HEK293 (cell line): ENCODE measurements around the gene TRIM8.

- PRO-cap: no peak
- RRBS, 2 experiments: no CpG with 5 or more reads among the region's 7 CpGs
Observed at GRCh38 chr10:101001189-101001902, 1.7 kb downstream of the LZTS2 start.

DNA sequence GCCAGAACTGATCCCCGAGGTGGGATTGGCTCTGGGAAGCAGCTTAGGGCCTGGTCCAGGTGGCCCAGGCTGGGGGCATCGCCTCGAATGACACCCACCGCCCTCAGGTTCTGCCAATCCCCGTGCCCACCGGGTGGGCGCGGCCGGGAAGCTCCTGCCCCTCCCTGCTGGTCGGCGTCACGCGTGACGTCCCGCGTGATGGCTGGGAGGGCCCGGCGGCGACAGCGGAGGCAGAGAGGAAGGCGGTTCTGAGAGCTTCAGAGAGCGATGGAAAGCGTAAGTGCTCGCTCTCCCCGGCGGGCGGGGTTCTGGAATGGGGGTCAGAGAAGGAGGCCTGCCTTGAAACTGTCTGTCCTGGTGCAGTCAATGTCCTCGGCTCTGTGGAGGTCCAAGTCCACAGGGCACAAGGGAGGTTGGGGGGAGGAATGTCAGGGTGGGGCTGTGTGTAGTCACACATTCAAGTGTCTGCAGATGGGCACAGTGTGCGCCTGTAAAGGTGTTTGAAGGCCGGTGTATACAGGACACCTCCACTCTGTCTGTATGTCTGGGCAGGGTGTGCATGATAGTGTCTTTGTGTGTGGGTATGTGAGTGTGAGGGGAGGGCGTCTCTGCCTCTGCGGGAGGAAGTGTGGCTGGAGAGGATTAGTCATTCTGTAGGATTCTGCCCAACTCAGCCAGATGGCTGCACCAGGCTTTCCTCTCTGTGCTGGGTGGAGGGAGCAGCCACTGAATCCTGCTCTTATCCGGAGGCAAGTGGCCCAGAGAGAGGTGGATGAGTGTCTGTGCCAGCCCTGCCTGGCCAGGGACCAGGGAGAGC lies 1.4 kb downstream of the SFXN3 start:
- PRO-cap: unidirectional peak, plus-strand start at position 260 of the sequence
- RRBS, 2 experiments: 4 to 43% methylated on average over 17 of the region's 33 CpGs

GRCh38 chr10:101221417-101221925 lies 7.8 kb downstream of the LBX1 start:
- PRO-cap: no peak
- RRBS, 2 experiments: no CpG with 5 or more reads among the region's 6 CpGs

DNA sequence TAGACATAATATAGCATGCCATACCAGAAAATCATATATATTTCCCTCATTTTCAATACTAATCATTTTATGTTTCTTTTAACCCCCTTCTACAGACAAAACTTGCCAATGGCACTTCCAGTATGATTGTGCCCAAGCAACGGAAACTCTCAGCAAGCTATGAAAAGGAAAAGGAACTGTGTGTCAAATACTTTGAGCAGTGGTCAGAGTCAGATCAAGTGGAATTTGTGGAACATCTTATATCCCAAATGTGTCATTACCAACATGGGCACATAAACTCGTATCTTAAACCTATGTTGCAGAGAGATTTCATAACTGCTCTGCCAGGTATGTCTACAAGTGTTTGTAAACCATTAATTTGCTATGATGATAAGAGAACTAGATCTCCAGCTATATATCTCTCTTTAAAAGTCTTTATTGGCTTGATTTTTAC lies 66.5 kb downstream of the POLL start:
- PRO-cap: no peak
- RRBS, 2 experiments: no CpG with 5 or more reads among the region's 2 CpGs

GRCh38 chr10:101652852-101653884 lies 41.8 kb downstream of the FBXW4 start:
- PRO-cap: no peak
- RRBS, 2 experiments: no CpG with 5 or more reads among the region's 11 CpGs

DNA sequence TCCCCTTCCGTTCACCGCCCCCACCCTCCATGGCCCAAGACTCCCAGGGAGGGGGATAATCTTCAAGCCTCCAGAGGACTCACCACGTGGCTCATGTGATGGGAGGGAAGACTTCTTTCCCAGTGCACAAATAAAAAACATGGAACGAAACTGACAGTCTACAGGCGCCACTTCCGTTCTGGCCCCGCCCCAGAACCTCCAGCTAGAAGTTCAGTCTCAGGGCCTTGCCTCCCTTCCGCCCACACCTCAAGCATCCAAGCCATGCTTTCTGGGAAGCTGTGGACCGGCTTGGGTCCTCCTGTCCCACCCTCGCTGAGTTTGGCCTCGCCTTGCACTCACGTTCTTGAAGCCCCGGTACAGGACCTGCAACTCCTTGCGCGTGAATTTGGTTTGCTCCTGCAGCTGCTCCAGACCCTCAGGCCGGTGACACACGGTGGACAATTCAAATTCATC lies 10.5 kb upstream of the OGA start:
- PRO-cap: no peak
- RRBS, 2 experiments: 89 to 91% methylated on average over 8 of the region's 17 CpGs

DNA sequence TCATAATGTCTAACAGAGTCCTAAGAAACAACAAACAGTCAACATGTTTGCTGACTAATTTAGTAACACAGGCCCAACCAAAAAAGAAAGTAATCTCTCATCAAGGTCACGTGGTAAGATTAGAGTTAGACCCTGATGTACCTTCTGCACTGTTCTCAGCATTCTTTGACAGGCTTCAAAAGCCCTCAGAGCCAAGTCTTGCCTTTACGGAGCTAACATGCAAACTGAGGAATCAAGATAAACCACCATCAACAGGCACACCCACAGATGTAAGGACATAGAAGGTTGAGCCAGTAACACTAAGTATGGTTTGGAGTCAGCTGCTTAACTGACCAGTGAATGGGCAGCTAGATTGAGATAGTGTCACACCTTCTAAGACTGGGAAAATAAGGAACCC lies 15.2 kb upstream of the KCNIP2 start:
- PRO-cap: no peak
- RRBS, 2 experiments: no CpG with 5 or more reads among the region's 2 CpGs

DNA sequence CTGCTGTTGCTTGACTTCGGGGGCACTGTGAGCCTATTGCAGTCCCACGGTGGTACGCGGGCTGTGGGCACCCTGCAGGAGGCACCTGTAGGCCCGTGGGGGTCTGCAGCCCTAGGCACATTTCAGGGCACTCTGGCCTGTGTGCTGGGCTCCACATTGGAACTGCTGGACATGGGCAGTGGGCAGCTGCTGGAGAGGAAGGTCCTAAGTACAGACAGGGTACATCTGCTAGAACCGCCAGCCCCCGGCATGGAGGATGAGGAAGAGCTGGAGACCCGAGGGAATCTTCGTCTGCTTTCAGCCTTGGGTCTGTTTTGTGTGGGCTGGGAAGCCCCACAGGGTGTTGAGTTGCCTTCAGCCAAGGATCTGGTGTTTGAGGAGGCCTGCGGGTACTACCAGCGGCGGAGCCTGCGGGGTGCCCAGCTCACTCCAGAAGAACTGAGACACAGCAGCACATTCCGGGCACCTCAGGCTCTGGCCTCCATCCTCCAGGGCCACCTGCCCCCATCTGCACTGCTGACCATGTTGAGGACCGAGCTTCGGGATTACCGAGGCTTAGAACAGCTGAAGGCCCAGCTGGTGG lies 1.3 kb downstream of the HPS6 start:
- PRO-cap: no peak
- RRBS, 2 experiments: no CpG with 5 or more reads among the region's 17 CpGs

DNA sequence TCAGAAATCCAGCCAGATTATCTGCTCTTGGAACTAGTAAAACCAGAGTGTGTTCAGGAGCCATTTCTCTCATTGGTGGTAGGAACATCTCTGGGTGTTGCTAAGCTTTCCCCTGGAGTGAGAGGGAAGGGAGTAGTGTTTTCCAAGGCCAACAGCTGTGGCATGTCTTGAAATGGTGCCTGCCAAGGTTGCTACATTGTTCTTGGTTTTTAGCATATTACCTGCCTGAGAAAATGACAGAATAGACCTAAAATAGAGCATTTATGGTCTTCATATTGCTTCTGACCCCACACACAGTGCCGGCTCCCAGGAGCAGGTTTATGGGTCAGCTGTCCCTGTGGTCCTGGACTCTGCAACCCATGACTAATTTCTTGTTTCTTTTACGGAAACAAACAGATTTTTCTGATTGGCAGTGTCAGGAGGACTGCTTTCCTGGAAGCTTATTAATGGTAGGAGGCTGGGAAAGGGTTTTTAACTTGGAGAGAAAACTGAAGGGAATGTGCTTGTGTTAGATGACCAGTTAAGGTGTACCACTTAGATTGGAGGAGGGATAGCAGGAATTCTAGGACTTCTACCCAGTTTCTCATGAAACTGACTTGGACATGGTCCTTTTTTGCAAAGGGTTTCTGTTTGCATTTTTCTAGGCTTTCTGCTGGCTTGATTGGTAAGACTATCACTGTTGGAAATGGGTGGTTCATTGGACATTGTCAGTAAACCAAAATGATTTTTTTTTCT lies 17.7 kb downstream of the GBF1 start:
- PRO-cap: no peak
- RRBS, 2 experiments: no CpG with 5 or more reads among the region's 2 CpGs

GRCh38 chr10:102310432-102311790 lies 65.6 kb downstream of the GBF1 start:
- PRO-cap: no peak
- RRBS, 2 experiments: no CpG with 5 or more reads among the region's 8 CpGs

DNA sequence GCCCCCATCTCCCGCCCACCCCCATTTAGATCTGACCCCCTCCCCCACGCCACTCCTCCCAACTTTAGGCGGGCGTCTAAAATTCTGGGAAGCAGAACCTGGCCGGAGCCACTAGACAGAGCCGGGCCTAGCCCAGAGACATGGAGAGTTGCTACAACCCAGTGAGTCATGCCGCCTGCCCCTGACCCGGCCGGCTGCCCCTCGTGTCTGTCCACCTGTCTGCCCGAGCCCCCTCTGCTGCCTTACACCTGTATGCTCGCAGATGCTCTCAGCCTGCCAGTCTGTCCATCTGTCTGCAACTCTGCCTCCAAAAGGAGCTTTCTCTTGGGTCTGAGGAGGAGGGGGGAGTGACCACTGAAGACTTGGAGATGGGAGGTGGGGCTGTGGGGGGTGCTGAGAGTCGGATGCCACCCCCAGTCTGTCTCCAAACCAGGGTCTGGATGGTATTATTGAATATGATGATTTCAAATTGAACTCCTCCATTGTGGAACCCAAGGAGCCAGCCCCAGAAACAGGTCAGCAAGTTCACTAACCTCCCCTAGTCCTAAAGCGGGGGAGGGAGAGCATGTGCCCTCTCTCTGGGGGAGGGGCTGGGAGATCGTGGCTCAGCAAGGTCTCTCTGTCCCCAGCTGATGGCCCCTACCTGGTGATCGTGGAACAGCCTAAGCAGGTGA lies 452 bp downstream of the NFKB2 start:
- PRO-cap: no peak
- RRBS, 2 experiments: 6% methylated on average over 3 of the region's 16 CpGs

DNA sequence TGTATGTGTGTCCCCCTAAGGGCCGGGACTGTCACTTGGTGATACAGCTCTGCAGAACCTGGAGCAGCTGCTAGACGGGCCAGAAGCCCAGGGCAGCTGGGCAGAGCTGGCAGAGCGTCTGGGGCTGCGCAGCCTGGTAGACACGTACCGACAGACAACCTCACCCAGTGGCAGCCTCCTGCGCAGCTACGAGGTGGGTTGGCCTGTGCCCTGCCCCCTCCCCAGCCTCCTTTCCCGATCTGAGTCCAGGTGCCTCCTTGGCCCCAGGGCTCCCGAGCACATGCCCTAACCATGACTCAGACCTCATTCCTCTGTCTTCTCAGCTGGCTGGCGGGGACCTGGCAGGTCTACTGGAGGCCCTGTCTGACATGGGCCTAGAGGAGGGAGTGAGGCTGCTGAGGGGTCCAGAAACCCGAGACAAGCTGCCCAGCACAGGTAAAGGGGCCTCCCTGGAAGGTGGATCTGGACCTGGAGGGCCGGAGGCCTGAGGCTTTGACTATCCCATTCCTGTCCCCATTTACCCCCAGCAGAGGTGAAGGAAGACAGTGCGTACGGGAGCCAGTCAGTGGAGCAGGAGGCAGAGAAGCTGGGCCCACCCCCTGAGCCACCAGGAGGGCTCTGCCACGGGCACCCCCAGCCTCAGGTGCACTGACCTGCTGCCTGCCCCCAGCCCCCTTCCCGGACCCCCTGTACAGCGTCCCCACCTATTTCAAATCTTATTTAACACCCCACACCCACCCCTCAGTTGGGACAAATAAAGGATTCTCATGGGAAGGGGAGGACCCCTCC lies 6.4 kb downstream of the NFKB2 start:
- PRO-cap: no peak
- RRBS, 2 experiments: no CpG with 5 or more reads among the region's 18 CpGs

- PRO-cap: bidirectional peak, plus-strand start at chr10:102409399, minus-strand start at chr10:102409246
- RRBS, 2 experiments: 2% methylated on average over 10 of the region's 58 CpGs
Observed at GRCh38 chr10:102409168-102409970, 9.2 kb downstream of the PSD start.

- PRO-cap: no peak
- RRBS, 2 experiments: no CpG with 5 or more reads among the region's 7 CpGs
Observed at GRCh38 chr10:102455625-102456321, 4.4 kb upstream of the C10orf95 start.

- PRO-cap: no peak
- RRBS, 2 experiments: no CpG with 5 or more reads among the region's 11 CpGs
Observed at GRCh38 chr10:102461799-102462258, 634 bp downstream of the MFSD13A start.

GRCh38 chr10:102492833-102493575 lies 9.5 kb downstream of the ACTR1A start:
- PRO-cap: no peak
- RRBS, 2 experiments: no CpG with 5 or more reads among the region's 4 CpGs

DNA sequence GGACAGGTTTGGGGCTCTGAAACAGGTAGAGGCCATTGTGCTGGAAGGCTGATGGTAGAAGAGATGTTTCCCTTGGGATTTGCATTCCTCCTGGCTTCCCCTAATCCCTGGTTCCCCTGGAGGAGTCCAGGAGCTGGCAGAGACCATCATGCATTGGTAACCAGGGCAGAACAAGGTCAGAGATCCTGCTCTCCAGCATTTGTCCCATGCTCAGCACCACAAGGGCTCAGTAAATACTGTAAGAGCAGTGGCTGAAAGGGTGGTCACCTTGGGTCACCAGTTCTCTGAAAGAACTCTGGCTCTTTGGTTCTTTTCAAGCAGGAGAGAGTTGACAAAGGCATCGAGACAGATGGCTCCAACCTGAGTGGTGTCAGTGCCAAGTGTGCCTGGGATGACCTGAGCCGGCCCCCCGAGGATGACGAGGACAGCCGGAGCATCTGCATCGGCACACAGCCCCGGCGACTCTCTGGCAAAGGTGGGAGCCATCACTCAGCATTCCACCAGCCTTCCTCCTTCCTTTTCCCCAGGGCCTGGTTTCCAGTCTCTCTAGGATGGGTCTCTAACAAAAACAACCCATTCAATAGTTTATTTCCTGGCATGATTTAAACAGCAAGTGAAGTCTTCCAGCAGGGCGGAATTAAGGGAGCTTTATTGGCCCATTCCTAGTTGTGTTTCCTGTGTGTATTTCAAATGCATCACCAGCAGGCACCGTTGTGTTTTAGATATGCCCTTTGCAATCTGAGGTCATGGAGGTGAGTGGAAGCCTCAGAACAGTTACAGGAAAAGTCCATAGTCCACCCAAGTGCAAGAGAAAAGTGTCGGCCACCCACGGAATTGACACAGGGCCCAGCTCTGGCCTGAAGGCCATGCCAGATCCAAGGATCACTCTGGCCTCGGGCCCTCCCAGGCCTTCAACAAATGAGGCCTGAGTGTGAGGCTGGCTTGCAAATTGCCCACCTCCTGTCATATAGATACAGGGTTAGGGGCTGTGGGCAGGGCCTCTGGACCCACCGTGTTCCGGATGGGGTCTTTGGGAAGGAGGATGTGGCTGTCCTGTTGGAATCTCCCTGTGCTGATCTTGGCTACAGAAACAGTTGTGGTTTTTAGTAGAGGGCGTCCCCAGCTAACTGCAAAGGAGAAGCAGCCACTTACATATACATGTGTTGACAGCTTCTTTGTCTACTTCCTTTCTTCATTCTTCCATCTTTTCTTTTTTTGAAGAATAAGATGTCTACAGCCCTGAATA lies 47.0 kb upstream of the TRIM8 start:
- PRO-cap: no peak
- RRBS, 2 experiments: no CpG with 5 or more reads among the region's 16 CpGs

DNA sequence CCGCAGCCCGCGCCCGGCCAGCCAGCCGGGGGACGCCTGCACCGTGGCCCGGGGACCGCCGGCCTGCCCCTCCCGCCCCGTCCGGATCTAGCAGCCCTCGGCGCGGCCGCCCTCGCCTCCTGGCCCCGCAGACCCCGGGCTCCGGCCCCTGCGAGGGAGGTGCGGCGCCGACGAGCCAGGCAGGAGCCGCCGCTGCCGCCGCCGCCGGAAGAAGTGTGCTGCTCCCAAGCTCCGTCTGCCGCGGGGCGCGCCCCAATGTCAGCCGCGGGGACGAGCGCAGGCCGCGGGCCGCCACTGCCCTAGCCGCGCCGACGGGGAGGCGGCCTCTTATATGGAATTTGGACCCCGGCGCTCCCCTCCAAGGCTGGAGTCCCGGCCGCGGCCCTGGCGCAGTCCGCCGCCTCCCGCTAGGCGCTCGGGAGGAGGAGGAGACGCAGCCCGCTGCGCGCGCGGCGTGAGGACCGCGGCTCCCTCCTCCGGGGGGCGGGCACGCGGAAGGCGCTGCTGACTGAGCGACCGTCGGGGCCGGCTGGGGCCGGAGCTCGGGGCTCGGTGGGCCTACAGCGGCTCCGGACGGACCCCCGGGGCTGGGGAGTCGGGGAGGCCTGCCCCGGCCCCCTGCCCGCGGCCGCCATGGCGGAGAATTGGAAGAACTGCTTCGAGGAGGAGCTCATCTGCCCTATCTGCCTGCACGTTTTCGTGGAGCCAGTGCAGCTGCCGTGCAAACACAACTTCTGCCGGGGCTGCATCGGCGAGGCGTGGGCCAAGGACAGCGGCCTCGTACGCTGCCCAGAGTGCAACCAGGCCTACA lies at the start of gene TRIM8:
Gene TRIM8 (plus strand): TSS at position 495 of the 811 bp plus-strand sequence.
- PRO-cap: bidirectional peak, plus-strand start at position 504 of the sequence, minus-strand start at position 217 of the sequence
- RRBS, 2 experiments: 1 to 2% methylated on average over 37 to 51 of the region's 102 CpGs

- PRO-cap: no peak
- RRBS, 2 experiments: no CpG with 5 or more reads among the region's 5 CpGs
Observed at GRCh38 chr10:102726176-102726677, 11.8 kb downstream of the SFXN2 start.

GRCh38 chr10:102734980-102735611 lies 8.7 kb upstream of the WBP1L start:
- PRO-cap: no peak
- RRBS, 2 experiments: no CpG with 5 or more reads among the region's 9 CpGs